Upper lobe of left lung (tissue), 5 donors: ENCODE data around the gene GALK1.

DNA sequence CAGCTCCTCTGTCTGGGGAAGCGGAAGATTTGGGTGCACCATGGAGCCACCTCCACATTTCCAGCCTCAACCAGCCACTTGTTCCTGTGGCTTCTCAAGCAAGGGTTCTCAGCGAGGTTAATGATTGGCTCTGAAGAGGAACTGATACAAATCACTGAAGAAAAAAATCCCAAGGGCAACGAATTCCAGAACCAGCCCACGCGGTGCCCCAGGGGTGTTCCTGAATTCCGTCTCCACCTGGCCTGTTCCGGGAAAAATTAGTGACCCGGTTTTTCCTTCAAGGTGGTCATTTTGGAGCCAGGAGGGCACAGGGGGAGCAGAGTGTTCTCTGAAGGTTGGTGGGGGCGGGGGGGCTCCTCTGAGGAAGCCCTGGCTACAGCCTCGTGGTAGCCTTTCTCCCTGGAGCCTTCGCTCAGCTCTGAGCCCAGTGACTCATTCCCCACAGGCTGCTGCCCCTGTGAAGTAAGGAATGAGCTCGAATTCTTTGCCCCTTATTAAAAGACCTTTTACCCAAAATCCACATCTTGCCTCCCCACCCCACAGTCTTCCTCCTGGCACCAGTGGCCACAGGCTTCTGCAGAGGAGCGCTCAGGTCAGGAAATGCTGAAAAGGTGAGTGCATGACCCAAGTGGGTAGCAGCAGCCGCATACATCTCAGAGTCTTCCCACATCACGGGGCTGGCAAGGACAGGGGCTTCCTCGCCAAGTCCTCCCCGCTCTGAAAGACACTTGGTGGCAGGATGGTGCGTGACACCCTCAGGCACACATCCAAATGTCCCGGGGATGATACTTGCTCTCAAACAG is 9.0 kb upstream of the SLC16A5 start:
- PRO-cap, 2 experiments, result no peak in any of the 2 experiments
- RAMPAGE, long total RNA, 4 experiments, result no peak in any of the 4 experiments

GRCh38 chr17:75088046-75088464 is 301 bp downstream of the SLC16A5 start:
- PRO-cap, 2 experiments, result peak in 1 of 2 experiments; most common minus-strand start chr17:75088322 (in 1)
- RAMPAGE, long total RNA, 4 experiments, result no peak in any of the 4 experiments

- PRO-cap, 2 experiments, result no peak in any of the 2 experiments
- RAMPAGE, long total RNA, 4 experiments, result no peak in any of the 4 experiments
Measured at GRCh38 chr17:75241815-75242689, 19.4 kb downstream of the GGA3 start.

DNA sequence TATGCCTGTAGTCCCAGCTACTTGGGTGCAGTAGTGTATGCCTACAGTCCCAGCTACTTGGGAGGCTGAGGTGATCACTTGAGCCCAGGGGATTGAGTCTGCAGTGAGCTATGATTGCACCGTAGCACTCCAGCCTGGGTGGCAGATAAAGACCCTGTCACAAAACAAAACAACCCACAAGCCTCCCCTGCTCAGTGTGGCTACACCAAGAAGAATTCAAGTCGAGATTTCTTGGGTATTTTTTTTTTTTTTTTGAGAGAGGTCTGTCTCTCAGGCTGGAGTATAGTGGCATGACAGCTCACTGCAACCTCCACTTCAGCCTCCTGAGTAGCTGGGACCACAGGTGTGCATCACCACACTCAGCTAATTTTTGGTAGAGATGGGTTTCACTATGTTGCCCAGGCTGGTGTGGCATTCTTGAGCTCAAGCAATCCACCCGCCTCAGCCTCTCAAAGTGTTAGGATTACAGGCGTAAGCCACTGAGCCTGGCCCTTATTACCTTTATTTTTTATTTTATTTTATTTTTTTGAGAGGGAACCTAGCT is 27.3 kb upstream of the SLC25A19 start:
- PRO-cap, 2 experiments, result no peak in any of the 2 experiments
- RAMPAGE, long total RNA, 4 experiments, result no peak in any of the 4 experiments

GRCh38 chr17:75356415-75357322 is 48.8 kb downstream of the GRB2 start:
- PRO-cap, 2 experiments, result no peak in any of the 2 experiments
- RAMPAGE, long total RNA, 4 experiments, result no peak in any of the 4 experiments

GRCh38 chr17:75428755-75429330 is 23.4 kb upstream of the GRB2 start:
- PRO-cap, 2 experiments, result no peak in any of the 2 experiments
- RAMPAGE, long total RNA, 4 experiments, result no peak in any of the 4 experiments

DNA sequence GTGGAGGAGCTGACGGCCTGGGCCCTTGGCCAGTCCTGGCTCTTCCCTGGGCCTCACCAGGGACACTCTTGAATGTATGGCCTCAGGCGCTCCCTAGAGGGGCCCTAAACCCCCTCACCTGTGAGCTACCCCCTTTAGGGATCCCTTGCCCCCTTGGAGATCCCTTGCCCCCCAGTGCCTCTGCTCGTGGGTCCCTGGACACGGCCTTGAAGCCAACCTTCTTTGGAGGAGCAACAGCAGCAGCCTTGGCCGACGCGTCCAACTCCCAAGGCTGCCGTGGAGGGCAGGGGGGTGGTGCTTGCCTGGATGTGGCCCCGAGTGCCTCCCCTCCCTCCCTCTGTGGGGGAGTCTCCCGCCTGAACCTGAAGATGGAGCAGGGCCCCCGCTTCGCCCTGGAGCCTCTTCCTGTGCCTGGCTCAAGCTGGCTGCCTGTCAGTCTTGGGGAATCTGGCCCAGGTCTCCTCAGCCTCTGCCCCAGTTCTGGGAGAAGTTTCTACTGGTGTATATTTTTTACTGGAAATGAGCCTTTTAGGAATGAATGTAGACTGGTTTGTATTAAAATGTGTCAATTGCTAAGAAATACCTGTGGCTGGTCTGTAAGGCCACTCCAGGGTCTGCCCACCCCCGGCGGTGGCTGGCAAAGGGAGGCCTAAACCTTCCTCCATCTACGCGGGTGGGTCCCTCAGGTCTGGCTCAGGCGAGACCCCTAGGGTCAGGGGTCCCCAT is 15.7 kb downstream of the CASKIN2 start:
- PRO-cap, 2 experiments, result peak in 1 of 2 experiments; most common minus-strand start position 66 of the sequence (in 1)
- RAMPAGE, long total RNA, 4 experiments, result no peak in any of the 4 experiments

GRCh38 chr17:75524380-75524866 is 1.1 kb upstream of the LLGL2 start:
- PRO-cap, 2 experiments, result no peak in any of the 2 experiments
- RAMPAGE, long total RNA, 4 experiments, result no peak in any of the 4 experiments

DNA sequence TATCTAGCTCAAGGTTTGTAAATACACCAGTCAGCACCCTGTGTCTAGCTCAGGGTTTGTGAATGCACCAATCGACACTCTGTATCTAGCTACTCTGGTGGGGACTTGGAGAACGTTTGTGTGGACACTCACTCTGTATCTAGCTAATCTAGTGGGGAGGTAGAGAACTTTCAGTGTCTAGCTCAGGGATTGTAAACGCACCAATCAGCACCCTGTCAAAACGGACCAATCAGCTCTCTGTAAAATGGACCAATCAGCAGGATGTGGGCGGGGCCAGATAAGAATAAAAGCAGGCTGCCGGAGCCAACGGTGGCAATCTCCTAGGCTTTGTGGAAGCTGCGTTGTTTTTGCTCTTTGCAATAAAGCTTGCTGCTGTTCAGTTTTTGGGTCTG is 6.6 kb upstream of the MYO15B start:
- PRO-cap, 2 experiments, result peak in 1 of 2 experiments; most common plus-strand start position 312 of the sequence (in 1)
- RAMPAGE, long total RNA, 4 experiments, result no peak in any of the 4 experiments

DNA sequence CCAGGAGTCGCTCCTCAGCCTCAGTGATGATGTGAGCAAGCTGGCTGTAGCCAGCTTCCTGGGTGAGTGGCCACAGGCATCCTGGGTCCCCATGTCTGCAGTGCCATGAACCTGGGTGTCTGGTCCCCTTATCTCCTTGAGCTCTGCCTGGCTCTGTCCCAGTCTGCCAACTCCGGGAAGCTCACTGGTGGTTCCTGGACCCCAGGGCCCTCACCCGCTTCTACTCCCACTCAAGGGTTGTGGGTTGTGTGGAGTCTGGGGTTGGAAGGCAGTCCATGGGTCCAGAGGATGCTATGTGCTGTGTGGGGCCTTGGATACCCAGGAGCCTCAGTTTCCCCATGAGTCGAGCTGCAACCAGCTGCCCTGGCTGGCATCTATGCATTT is 11.7 kb upstream of the SMIM5 start:
- PRO-cap, 2 experiments, result no peak in any of the 2 experiments
- RAMPAGE, long total RNA, 4 experiments, result no peak in any of the 4 experiments

GRCh38 chr17:75630427-75631426 is 2.5 kb upstream of the SMIM5 start:
- PRO-cap, 2 experiments, result no peak in any of the 2 experiments
- RAMPAGE, long total RNA, 4 experiments, result no peak in any of the 4 experiments

DNA sequence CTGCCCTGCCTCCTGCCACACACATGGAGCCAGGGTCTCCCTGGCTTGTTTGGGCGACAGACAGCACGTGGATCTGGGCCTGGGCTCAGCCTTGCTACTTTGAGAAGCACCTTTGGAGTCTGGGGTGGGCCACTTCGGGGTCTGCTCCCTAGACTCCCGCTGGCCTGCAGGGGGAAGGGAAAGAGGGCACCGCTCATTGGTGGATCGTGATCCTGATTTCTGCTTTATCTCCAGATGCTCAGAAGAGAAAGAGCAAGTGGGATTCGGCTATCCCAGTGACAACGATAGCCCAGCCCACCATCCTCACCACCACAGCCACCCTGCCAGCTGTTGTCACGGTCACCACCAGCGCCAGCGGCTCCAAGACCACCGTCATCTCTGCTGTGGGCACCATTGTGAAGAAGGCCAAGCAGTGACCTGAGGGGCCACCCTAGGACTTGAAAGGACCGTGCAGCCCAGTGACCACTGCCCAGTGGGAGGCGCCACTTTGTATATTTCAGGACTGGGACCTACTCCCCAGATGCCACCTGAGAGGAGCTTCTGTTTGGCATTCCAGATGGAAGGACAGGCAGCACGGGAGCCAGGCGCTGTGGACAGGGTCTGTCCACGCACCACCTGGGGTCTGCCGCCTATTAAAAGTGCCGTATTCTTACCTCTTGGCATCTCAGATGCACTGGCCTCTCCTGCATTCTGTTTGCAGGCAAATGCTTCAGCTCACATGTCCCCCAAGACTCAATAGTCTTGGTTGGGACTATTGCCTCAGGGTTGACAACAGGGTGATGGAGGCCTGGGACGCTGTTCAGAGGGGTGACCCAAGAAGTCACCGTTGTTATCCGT is 14.9 kb upstream of the ITGB4 start:
- PRO-cap, 2 experiments, result no peak in any of the 2 experiments
- RAMPAGE, long total RNA, 4 experiments, result no peak in any of the 4 experiments

DNA sequence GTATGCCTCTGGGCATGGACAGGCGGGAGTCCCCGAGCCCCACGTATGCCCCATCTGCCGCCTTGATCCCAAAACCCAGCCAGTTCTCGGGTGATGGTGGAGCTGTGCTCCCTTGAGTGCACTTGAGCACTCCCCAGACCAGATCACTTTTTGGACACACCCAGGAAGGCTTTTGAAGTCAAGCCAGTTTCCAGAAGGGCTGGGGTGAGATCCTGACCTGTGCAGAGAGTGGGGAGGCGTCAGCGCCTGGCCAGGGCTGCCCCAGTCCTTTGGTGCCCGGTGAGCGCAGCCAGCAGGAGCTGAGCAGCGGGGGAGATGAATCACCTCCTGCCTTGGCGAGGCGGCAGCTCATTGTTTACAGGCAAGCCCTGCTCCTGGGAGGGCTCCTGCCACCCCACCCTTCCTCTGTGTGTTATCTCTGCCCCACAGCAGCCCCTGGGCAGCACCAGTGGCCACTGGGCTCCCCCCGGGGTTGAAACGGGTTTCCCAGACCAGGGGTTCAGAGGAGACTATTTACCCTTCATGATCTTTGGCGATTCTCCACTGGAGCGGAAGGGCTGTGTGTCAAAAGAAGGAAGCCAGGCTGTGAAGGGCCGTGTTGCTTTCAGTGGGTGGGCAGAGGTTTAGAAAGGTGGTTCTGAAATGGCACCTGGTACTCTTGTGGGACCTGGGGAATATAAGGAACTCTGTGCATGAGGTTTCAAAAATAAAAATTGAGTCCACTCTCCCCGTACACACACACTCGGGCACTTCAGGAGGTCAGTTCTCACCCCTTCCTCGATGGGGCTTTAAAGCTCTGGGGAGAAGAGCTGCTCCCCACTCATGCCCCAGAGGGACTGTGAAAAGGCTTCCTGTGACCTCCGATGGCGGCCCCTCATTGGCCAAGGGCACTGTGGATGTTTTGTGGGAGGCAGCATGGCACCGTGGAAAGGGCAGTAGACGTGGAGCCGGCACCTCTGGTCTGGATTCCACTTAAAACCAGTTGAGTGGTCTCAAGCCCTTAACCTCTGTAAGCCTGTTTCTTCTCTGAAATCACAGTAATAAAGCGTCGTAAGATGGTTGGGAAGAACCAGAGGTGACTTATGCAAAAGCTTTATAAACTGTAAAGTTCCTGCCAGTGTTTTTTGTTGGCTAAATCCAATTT is 13.9 kb upstream of the ITGB4 start:
- PRO-cap, 2 experiments, result no peak in any of the 2 experiments
- RAMPAGE, long total RNA, 4 experiments, result no peak in any of the 4 experiments

- PRO-cap, 2 experiments, result no peak in any of the 2 experiments
- RAMPAGE, long total RNA, 4 experiments, result no peak in any of the 4 experiments
Measured at GRCh38 chr17:75742173-75742957, 21.1 kb downstream of the ITGB4 start.

DNA sequence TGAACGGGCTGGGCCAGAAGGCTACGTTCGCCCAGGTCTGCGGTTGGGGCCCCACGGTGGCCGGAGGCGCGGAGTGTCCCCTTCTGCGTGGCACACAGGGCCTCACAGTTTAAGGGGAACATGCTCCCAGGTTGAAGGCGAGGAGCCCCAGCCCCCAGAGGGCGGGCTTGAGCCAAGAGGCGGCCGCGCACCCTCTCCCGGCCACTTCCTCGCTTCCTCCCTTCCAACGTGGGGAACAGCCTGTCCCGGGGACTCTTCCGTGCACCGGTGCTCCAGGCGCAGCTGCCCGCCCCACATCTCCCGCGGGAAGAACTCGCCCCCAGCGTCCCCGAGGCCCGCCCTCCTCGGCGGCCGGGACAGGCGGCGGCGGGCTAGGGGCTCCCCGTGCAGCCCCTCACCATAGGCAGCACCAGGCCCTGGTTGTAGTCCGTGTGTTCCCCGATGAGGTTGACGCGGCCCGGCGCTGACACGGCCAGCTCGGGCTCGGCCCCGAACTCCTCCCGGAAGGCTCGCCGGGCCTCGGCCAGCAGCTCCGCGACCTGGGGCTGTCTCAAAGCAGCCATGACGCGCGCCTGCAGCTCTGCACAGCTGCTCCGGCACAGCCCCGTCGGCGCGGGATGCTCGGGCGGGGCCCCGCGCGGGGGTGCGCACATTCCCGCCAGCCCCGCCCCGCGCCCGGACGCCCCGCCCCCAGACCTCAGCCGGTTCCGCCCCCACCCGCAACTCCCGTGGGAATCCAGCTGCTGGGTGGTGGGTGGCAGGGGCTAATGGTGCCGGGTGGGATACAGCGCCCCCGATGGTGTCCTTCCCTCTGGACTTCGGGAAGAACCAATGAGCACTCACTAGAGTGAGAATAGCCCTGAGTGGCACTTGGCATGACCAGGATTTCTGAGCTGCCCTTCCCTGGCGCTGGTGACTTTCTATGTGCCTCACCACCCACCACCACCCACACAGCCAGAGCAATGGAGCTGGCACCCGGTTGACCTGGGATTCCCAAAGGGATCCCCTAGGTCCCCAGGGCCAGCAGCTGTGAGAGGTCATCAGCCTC is at the start of gene GALK1:
TSS of gene GALK1 (minus strand) at position 619 of the 1,048 bp plus-strand sequence.
- PRO-cap, 2 experiments, result peak in 2 of 2 experiments; most common plus-strand start position 722 of the sequence (in 1); most common minus-strand start position 619 of the sequence (in 2)
- RAMPAGE, long total RNA, 4 experiments, result start-site peak on the minus strand in 4 of 4 experiments, centred at positions 593 to 601 of the sequence, 93 to 204 reads per replicate

DNA sequence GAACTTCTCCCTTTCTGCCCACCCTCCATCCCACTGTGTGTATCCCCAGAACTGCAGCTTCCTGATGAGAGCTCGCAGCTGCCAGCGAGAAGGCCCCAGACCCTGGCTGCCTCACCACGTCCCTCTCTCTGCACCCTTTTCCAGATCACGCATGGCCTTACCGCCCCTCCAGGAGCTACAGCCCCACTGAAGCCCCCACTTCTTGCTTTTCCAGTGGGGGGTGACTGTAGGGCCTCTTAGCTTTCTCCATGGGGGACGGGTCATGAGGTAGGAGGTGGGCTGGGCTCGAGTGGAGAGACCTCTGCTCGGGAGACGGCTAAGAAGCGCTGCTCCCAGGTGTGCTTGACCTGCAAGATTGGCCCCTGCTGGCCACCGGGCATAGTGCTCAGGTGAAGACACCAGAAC is 5.9 kb downstream of the H3-3B start:
- PRO-cap, 2 experiments, result peak in 1 of 2 experiments; most common minus-strand start position 258 of the sequence (in 1)
- RAMPAGE, long total RNA, 4 experiments, result no peak in any of the 4 experiments

DNA sequence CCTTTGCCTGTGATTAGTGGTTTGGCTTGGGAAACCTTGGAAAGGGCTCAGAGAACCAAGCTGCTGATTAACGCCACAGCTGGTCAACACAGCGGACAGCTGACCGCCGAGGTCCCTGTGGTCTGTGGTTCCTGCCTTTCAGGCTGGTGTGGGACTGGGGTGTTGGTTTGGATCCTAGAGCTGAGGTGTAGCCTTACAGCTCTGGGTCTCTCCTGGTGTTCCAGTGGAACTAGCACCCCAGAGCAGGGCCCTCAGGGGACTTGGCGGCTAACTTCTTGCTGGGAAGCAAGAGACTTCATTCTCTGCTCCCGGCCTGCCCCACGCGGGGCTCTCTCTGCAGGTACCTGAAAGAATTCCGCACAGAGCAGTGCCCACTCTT is 24.8 kb downstream of the UNK start:
- PRO-cap, 2 experiments, result no peak in any of the 2 experiments
- RAMPAGE, long total RNA, 4 experiments, result start-site peak on the plus strand in 1 of 4 experiments, centred at position 257 of the sequence, 8 reads per replicate

GRCh38 chr17:75832763-75833819 is 11.1 kb downstream of the UNC13D start:
- PRO-cap, 2 experiments, result no peak in any of the 2 experiments
- RAMPAGE, long total RNA, 4 experiments, result no peak in any of the 4 experiments

DNA sequence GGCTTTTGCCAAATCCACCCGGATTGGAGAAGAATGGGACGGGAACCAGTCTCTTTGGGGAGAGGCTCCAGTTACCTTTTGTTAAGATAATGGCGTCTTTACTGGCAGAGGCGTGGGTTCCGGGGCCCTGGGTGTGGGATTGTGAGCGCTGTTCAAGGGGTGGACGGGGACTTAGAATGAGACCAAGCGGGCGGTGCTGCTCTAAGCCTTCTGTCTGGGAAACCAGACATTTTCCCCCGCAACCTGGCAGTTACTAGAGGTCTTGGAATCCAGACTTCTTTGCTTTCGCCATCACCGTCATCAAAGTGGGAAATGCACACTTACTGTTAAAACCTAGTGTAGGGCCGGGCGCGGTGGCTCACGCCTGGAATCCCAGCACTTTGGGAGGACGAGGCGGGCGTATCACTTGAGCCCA is 680 bp downstream of the TEN1 start:
- PRO-cap, 2 experiments, result peak in 1 of 2 experiments; most common plus-strand start position 155 of the sequence (in 1); most common minus-strand start position 178 of the sequence (in 1)
- RAMPAGE, long total RNA, 4 experiments, result no peak in any of the 4 experiments

GRCh38 chr17:75980128-75980596 is 1.1 kb downstream of the TEN1 start:
- PRO-cap, 2 experiments, result no peak in any of the 2 experiments
- RAMPAGE, long total RNA, 4 experiments, result no peak in any of the 4 experiments